ENCODE data around the gene CALN1.

GRCh38 chr7:69630403-69630838 lies 32.1 kb downstream of the AUTS2 start:
- RRBS = no CpG with 5 or more reads among the region's 4 CpGs

DNA sequence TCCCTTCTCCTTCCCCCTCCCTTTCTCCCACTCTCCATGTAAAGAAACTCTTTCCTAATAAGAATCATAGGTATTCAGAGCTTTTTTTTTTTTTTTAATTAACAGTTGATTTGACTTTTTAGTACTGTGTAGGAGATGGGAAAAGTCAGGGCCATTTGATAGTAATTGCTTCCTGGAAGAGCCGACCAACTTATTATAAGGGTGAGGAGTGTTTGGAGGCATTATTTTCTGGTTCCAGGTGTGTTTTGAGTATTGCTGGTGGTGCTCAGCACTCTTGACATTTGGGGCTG lies 63.8 kb downstream of the AUTS2 start:
- RRBS = no CpG with 5 or more reads among the region's 1 CpG

GRCh38 chr7:70140640-70141459 lies 542.6 kb downstream of the AUTS2 start:
- RRBS = no CpG with 5 or more reads among the region's 5 CpGs

DNA sequence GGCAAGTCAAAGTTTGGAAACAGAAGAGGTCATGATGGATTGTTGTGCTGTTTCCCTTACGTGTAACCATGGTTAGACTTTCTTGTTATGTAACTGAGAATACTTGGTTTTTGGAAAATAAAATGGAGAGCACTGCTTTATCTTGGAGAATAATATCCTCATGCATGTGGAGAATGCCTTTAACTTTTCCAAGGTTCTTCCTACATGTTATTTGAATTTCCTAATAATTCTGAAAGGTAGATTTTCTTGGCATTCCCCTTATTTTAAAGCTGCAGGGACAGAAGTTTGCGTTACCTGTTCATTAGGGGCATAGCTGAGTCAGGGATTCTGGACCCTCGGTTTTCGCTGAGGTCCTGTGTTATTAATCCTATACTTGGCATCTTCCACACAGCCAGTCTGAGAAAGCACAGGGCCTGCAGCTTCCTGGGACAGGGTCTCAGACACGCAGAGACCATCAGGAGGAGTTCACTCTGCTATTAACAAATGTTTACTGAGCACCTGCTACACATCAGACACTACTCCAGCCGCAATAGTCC lies 634.5 kb upstream of the GALNT17 start:
- RRBS = no CpG with 5 or more reads among the region's 6 CpGs

DNA sequence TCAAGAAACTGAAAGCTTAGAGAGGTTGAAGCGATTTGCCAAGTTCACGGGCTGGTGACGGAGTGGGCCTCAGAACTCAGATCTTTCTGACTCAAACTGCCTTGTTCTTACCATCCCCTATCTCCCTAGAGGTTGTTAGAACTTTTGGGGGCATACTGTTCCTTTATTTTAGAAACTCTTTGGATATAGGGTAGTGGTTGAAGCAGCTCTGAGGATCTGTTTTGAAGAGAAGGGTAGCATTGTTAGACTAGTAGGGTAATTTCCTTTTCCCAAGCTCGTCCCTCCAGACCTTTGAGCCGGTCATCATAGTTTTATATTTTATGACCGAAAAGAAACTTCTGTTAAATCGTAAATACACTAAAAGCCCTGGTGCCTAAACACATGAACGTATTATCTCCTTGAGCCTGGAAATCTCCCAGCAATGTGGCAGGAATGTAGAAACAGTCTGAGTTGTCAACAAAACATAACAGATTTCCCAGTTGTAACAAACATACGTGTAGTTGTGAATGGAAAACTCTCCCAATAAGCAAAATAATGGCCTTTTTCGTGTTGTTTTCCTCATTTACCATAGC lies 541.6 kb upstream of the GALNT17 start:
- RRBS = no CpG with 5 or more reads among the region's 10 CpGs

DNA sequence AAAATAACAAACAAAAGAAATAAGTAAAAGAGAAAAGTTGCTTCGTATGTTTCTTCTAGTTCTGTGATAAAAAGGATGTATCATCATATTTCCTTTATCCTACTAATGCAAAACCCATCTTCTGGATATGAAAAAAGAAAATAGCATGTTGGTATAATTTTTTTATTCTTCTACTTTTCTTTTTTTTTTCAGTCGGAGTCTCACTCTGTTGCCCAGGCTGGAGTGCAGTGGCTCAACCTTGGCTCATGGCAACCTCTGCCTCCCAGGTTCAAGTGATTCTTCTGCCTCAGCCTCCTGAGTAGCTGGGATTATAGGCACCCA lies 14.5 kb upstream of the GALNT17 start:
- RRBS = no CpG with 5 or more reads among the region's 2 CpGs

GRCh38 chr7:72412063-72412685 lies at the start of gene CALN1:
CALN1 (minus strand) TSS chr7:72412338.
- RRBS = no CpG with 5 or more reads among the region's 24 CpGs

GRCh38 chr7:72829111-72830058 lies 1.4 kb upstream of the TYW1B start:
- RRBS = no CpG with 5 or more reads among the region's 63 CpGs

- RRBS = no CpG with 5 or more reads among the region's 3 CpGs
Observed at GRCh38 chr7:72897648-72898118, 27.2 kb upstream of the POM121 start.

DNA sequence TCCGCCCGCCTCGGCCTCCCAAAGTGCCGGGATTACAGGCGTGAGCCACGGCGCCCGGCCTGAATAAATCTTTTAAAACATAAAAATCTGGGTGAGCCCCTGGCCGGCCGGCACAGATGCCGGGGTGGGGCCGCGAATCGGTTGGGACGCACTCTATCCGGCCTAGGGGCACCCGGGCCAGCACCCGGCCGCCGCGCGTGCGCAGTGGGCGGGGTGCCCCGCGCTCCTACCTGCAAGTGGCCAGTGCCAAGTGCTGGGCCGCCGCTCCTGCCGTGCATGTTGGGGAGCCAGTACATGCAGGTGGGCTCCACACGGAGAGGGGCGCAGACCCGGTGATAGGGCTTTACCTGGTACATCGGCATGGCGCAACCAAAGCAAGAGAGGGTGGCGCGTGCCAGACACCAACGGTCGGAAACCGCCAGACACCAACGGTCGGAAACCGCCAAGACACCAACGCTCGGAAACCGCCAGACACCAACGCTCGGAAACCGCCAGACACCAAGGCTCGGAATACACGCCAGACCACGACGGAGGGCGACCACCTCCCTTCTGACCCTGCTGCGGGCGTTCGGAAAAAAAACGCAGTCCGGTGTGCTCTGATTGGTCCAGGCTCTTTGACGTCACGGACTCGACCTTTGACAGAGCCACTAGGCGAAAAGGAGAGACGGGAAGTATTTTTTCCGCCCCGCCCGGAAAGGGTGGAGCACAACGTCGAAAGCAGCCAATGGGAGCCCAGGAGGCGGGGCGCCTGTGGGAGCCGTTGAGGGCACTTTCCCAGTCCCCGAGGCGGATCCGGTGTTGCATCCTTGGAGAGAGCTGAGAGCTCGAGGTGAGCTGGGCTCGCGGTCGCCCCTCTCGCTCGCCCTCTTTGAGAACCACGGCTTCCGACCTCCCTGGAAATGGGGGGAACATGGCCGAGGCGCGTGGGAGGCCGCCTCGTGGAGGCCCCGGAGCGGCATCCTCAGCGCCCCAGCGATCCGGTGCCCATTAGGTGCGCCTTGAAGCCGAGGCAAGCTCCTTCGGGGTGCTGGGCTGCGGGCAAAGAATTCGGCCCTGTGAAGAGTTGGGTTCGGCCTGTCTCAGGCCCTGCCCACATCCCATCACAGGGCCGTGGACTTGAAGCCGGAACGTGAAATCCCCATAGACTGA lies 23.8 kb downstream of the SPDYE8 start:
- RRBS = no CpG with 5 or more reads among the region's 101 CpGs

DNA sequence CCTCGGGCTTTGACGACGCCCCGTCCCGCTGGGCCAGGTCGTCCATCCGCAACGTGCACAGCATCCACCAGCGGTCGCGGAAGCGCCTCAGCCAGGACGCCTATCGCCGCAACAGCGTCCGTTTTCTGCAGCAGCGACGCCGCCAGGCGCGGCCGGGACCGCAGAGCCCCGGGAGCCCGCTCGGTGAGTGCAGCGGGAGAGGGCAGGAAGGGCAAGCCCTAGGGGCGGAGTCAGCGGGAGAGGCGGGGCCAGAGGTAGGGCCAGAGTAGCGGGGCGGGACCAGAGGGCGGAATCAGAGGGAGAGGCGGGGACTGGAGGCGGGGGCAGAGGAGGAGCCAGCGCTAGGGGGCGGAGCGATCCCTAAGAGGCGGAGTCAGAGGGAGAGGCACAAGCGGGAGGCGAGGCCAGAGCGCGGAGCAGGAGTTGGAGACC lies 73.5 kb downstream of the NSUN5 start:
- RRBS = no CpG with 5 or more reads among the region's 44 CpGs

- RRBS = no CpG with 5 or more reads among the region's 12 CpGs
Observed at GRCh38 chr7:73330037-73330747, 2.2 kb downstream of the FKBP6 start.

DNA sequence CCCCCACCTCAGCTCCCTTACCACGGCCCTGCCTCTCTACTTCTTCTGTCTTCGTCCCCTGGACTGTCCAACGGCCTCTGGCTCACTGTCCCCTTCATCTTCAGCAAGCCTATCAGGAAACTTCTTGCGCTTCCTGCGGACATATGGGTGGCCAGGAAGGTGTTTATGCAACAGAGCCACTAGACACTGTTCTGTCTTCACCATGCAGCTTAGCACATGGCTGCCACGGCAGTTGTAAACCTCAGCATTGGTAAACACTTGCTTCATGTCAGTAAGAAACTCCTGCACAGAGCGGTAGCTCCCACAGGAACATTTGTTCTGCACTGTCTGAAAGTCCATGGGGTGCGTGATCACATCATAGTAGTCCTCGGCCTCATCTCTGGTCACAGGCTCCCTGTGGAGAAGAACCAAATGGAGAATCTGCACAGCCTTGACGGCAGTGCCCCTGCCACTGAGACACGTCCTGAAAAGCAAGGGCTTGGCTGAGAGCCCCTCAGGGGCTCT lies 8.6 kb downstream of the FZD9 start:
- RRBS = no CpG with 5 or more reads among the region's 11 CpGs

DNA sequence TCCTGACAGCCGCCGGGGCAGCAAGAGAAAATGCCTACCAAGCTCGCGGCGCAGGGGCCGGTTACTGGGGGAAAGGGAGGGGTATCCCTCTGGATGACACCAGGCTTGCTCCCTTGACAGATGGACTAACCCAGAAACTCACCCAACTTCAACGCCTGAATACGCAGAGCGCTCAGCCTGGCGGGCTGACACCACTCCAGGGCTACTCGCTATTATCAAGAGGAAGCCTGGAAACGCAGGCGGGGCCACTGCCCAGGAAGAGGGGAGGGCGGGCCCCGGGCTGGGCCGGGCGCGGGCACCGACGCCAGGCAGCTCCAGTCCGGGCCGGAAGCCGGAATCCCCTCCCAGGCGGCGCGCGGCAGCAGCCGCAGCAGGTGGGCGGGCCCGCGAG lies 596 bp downstream of the BCL7B start:
- RRBS = 2% methylated on average over 14 of the region's 31 CpGs

DNA sequence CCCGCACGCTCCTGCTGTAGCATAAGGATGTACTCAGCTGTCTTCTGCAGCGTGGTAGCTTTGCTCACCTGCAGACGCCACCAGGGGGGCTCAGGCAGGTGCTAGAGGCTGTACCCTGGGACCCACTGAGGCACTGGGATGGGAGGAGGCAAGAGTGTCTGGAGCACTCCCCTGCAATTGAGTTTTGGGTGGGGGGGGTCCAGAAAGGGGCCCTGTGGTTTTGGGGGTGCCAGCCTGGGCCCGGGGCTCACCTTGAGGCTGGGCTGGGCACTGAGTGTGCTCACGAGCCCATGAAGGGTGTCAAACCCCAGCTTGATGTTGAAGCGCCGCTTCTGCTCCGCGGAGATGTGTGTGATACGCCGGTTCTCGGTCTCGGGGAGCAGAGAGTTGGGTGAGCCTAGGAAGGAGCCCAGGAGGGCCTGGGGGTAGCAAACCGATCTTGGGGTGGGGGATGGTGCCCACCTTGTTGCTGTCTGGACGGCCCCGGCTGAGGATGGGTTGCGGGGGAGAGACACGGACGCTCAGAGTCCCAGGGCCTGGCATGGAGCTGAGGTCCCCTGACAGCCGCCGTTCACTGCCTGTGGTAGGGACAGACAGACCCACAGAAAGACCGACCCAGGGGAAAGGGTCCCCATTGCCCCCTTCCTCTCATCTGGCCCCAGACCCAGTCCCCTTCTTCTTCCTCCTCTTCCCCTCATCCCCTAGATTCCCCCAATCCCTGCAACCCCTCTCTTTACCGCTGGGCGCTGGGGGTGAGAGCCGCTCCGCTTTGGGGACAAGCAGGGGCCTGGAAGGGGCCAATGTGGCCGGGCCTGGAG lies 17.7 kb upstream of the TBL2 start:
- RRBS = 100% methylated on average over 1 of the region's 28 CpGs

GRCh38 chr7:73666183-73666575 lies 1.5 kb upstream of the VPS37D start:
- RRBS = no CpG with 5 or more reads among the region's 12 CpGs

DNA sequence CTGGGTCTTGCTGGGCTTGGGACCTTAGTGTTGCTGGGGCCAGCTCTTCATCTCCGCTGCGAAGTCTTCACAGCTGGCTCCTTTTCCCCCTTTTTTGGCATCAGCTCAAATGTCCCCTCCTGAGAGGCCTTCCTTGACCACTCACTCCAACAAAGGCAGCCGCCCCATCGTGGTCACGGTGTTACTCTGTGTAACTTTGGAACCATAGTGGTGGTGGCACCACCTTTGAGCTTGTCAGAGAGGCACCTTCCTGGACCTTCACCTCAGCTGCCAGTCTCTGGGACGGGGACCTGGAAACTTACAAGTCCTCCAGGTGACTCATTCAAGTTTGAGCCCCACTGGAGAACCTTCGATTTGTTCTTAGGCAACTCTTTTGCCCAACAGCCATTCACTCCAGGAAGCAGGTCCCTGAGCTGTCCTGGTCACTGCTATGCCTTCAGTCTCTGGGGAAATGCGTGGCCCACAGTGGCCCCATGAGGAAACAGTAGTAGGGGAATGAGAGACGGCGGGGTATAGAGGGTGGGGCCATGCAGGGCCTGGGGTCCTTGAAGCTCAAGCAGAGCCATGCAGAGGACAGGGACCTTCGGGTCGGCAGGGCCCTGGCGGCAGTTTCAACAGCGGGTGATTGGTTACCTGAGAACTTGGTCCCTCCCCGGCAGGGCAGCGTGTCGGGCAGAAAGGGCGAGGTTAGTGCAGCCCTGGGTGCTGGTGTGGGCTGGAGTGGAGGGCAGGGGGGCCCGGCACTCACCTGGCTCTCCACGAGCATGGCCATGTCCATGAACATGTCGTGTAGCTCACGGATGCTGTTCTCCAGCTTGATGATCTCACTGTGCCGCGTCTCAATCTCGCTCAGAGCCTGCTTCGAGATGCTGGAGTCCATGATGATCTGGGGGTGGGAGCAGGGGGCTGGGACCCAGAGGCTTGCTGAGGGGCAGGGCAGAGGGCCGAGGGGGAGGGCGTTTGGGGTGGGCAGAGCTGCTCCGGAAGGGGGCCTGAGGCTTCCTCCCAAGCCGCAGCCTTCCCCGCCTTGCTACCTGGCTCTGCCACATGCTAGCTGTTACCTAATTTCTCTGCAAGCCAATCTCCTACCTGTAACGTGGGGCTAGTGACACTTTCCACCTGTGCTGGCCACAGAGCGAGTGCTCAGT lies 17.0 kb downstream of the STX1A start:
- RRBS = no CpG with 5 or more reads among the region's 33 CpGs

GRCh38 chr7:73717984-73718427 lies 1.5 kb downstream of the STX1A start:
- RRBS = no CpG with 5 or more reads among the region's 10 CpGs

- RRBS = no CpG with 5 or more reads among the region's 7 CpGs
Observed at GRCh38 chr7:73773568-73774229, 3.6 kb upstream of the CLDN3 start.

DNA sequence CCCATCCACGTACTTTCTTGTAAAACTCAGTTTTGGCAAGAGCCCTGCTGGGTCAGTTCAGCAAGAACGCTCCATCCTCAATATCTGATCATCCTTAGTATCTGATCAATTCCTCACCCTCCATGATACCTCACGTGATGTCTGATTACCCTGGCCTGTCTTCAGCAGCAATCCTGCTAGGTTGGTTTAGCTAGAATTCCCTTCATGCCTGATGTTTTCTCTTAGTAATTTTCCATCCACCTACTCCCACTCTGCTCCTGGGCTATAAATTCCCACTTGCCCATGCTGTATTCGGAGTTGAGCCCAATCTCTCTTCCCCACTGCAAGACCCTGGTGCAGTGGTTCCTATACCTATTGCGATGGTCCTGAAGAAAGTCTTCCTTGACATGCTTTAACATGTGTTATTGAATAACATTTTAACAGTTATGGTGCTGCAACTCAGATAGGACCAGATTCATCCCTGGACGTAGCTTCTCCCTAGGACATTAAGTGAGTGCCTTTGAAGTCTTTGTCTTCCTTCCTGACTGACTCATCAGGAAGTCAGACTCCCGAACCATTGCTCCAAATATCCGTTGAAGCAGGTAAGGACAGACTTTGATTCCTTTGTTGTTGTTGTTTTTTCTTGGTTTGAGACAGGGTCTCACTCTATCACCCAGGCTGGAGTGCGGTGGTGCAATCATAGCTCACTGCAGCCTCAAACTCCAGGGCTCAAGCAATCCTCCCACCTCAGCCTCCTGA lies 29.3 kb upstream of the CLDN3 start:
- RRBS = no CpG with 5 or more reads among the region's 9 CpGs